Skeletal muscle cell (primary cell): ENCODE results near the genes UST and ULBP3.

- RRBS, result no CpG with 5 or more reads among the region's 8 CpGs
Observed at GRCh38 chr6:147392780-147393880, 115.4 kb upstream of the SAMD5 start.

- RRBS, result 1% methylated on average over 11 of the region's 69 CpGs
Observed at GRCh38 chr6:147508979-147509686, 643 bp downstream of the SAMD5 start.

GRCh38 chr6:147514925-147515264, 6.4 kb downstream of the SAMD5 start:
- RRBS, result no CpG with 5 or more reads among the region's 2 CpGs

DNA sequence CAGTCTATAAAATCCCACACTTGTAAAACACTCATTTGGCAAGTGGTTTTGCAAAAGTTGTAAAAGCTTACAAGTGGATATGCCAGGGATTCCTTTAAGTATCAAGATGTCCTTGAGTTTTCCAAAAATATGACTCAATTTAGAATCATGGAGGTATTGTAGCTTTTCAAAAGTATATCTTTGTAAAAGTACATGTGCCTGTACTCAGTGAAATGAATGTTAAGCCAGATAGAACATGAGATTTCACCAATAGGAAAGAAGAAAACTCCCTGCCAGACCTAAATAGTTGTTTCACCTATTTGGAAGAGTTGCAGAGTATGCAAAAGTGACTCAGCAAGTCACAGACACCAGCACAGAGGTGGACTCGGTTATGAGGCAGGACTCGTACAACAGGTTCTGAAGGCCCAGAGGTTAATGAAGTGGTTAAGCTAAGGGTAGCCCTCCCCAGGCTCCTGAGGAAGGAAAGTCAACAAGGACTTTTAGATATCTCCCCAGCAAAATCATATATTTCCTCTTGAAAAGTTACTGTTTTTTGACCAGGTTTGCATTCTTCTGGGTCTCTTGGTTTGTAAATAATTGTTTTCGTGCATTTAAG, 150.9 kb upstream of the SASH1 start:
- RRBS, result no CpG with 5 or more reads among the region's 3 CpGs

DNA sequence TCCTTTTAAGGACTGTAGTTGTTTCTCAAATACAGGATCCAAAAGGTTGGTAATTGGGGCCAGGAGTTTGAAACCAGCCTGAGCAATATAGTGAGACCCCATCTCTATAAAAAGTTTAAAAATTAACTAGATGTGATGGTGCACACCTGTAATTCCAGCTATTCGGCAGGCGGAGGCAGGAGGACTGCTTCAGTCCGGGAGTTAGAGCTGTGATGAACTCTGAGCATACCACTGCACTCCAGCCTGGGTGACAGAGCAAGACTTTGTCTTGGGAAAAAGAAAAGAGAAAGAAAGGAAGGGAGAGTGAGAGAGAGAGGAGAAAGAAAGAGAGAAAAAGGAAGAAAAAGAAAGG, 143.2 kb upstream of the SASH1 start:
- RRBS, result no CpG with 5 or more reads among the region's 3 CpGs

- RRBS, result no CpG with 5 or more reads among the region's 16 CpGs
Observed at GRCh38 chr6:148532576-148533166, 190.0 kb downstream of the SASH1 start.

- RRBS, result 0% methylated on average over 11 of the region's 58 CpGs
Observed at GRCh38 chr6:148746073-148747160, at the start of gene UST. Gene UST, plus strand, starts transcription at chr6:148747030.

GRCh38 chr6:148798381-148798757, 51.5 kb downstream of the UST start:
- RRBS, result no CpG with 5 or more reads among the region's 5 CpGs

DNA sequence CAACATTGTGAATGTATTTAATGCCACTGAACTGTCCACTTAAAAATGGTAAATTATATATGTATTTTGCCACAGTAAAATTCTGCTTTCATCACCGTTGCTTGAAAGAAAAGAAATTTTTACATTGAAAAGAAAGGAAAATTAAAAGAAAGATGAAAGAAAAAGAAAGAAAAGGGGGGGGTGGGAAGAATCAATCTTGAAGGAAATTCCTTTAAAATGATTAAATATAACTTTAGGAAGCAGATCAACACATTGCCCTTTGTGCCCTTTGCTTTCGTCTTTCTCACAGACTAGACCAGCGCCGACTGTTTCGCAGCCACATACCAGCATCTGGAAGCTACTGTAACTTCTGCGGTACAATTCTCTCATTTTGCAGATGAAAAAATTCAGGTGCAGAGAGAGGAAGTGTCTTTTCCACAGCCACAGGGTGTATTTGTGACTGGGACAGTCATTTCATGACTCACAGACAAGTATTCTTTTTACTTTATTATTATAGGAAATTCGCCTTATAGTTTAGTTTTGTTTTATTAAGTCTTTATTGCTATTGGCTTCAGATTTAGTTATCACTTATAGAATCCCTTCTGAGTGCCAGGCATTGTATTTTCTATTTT, 84.2 kb downstream of the UST start:
- RRBS, result no CpG with 5 or more reads among the region's 7 CpGs

GRCh38 chr6:149169061-149169567, 148.4 kb upstream of the TAB2 start:
- RRBS, result no CpG with 5 or more reads among the region's 10 CpGs

- RRBS, result no CpG with 5 or more reads among the region's 6 CpGs
Observed at GRCh38 chr6:149379184-149379554, 20.9 kb upstream of the SUMO4 start.

DNA sequence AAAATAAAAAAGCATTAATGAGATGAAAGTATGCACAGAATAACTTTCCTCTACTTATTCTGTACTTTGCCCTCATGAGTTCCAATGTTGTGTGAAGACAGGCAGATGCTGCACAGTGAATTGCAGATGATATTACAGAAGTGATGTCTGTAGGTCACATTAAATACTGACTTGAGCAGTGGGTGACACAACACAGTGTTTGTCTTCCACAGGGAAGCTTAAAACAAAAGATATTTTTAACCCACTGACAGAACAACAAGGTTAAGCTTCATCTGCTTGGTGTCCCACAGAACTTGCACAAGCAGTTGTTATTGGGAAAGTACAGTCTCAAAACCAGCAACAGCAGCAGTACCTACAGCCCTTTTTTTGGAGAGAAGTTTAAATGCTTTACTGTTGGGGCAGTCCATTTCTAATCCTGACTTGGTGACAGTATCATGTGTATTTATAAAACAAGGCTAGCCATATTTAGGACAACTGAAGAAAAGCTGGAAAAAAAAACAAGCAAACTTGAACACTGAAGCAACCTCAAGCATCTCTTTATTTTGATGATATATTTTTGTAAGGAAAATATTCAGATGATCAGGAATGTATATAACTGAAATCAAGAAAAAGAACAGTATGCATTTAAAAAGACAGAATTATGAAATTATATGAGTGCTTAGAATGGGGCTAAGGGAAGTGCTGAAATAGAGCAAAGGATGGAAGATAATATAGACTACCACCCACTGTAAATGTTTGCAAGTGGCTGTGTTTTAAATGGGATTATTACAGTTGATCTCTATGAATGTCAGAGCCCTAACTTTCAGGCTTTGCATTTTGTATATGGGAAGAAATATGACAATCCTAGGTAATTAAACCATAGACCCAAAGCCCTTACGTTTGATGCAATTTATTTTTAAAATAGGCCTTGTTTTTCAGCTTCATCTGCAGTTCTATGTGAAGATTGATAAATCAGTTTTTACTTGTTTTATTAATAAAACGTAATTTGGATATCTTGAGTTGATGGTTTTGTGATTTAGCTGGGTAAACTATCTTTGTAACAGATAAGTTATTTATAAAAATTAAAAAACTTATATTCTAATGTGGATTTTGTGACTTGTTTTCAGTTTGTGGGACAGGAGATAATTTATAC, 10.8 kb downstream of the SUMO4 start:
- RRBS, result no CpG with 5 or more reads among the region's 2 CpGs

- RRBS, result no CpG with 5 or more reads among the region's 29 CpGs
Observed at GRCh38 chr6:149566961-149567323, 767 bp downstream of the GINM1 start.

DNA sequence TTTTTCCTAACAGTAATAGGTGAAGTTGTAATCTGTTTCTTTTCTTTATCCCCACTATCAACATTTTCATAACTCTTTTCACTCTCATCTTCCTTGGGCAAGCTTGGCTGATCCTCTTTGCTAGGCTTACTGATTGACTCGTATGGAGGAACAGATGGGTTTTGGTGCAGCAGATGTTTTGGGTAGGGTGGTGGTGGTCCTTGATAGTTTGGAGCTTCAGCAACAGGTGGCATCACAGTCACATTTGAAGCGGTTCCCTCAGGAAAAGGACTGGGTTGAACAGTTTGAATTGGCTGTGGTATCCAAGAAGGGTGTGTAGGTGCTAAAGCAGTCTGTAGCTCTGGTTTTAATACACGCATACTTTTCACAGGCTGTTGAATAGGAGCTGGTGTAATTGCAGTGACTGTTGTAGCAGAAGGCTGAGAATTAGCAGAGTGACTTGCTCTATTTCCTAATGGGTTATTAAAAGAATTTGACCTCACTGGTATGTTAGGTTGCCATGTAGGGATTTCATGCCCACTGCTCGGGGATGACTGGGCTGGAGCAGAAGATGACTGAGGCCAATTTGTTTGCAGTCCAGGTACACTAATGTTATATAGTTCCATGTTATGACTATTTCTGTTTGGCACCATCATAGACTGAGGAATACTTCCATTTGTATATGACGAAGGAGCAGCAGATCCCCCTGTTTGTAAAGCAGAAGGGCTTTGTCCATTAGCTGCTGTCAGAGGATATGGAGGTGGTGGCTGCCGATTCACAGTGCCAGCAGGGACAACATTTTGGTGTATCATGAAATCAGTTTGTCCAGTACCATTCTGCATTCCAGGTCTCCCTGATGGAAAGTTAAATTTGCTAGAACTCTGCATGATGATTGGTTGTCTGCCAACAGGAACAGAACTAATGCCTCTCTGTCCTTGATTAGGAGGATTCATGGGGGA, 34.4 kb downstream of the LATS1 start:
- RRBS, result no CpG with 5 or more reads among the region's 6 CpGs

GRCh38 chr6:149691532-149692379, 26.1 kb downstream of the LATS1 start:
- RRBS, result no CpG with 5 or more reads among the region's 2 CpGs

- RRBS, result no CpG with 5 or more reads among the region's 5 CpGs
Observed at GRCh38 chr6:149819548-149820340, 44.4 kb downstream of the LRP11 start.

DNA sequence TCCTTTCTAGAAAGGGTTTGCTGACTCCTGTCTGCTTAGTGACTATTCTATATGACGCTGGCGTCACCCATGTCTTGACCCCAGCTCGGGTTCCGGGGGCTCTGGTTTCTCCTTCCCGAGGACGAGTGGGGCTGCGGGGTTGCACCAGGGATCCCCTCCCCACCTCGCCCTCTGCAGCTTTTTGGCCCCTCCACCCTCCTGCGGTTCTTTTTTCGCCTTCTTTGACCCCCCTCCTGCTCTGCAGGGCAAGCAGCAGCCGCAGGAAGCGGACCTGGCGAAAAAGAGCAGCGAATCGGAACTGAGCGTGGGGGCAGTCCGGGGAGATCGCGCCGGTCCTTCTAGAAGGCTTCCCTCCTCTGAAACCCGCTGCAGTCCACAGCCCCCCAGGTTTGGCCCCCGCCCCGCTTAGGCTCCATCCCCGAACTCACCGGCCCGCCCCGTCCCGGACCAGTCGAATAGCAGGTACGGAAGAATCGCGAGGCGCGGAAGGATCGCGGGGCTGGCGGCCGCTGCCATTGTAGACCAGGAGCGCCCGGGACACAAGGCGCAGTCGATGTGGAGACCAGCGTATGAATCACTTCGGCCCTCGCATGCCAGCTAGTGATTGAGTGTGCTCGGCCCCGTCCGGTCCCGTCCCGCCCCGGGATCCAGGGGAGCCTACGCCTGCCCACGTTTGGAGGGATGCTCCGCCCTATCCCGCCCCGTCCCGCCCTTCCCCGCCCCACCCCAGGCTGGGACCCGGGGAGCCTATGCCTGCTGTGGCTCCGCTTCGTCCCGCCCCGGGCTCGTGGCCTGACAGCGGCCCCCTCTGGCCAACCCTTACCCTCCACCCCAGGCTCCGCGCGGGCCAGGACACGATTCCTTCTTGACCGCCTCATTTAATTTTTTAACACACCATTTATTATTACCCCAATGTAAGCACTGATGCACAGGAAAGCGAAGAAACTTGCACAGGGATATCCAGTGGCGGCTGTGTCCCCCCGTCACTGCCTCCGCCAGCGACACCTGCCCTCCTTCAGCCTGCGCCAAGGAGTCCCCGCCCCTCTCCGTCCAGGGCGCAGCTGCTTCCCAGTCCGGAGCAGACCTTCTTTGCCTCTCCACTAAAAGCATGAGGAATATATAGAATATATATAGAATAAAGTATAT, at the start of gene ULBP3:
Gene ULBP3 (minus strand): TSS at position 571 of the 1,146 bp plus-strand sequence.
- RRBS, result under 1% methylated on average over 17 of the region's 80 CpGs

DNA sequence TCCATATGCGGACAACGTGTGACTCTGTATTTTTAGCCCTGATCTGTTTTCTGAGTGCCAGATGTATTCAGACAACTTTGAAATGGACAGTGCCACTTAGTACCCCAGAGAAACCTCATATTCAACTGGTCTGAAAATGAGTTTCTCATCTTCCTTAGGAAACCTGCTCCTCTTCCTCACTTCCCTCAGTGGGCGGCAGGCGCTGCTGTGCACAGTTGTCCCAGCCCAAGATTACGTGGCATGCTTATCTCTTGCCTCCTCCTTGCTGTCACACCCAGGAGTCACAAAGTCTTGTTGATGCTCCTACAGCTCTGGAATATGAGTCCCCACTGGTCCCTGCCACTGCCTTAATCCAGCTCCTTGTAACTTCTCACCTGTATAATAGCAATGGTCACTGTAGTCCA, 8.3 kb downstream of the PPP1R14C start:
- RRBS, result no CpG with 5 or more reads among the region's 5 CpGs

DNA sequence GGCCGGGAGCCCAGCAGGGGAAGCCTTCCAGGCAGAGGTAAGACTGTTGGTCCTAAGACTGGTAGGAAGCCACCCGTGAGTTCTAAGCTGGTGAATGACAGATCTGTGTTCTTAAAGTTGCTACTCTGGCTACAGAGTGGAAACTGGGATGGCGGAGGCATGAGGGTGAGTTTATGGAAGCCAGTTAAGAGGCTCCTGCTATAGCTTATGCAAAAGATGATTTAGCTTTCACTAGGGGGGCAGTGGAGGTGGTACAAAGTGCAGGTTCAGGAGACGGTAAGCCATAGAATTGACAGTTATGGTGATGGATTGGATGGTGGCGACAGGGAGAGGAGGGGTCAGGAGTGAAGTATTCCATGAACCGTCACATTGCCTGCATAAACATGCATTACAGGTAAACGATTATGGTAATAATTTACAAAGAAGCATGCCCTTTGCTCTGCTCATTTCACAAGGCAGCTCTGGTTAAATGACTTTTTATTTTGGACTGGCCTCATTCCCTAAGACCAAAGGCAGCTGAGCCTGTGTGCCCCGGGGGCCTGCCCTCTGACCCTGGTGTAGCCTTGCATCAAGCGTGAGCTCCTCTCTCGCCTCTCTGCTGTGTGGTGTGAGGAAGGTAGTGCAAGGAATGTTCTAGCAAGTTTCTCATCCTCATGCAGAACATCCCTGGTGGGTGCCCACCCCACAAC, 58.8 kb downstream of the PPP1R14C start:
- RRBS, result no CpG with 5 or more reads among the region's 10 CpGs

DNA sequence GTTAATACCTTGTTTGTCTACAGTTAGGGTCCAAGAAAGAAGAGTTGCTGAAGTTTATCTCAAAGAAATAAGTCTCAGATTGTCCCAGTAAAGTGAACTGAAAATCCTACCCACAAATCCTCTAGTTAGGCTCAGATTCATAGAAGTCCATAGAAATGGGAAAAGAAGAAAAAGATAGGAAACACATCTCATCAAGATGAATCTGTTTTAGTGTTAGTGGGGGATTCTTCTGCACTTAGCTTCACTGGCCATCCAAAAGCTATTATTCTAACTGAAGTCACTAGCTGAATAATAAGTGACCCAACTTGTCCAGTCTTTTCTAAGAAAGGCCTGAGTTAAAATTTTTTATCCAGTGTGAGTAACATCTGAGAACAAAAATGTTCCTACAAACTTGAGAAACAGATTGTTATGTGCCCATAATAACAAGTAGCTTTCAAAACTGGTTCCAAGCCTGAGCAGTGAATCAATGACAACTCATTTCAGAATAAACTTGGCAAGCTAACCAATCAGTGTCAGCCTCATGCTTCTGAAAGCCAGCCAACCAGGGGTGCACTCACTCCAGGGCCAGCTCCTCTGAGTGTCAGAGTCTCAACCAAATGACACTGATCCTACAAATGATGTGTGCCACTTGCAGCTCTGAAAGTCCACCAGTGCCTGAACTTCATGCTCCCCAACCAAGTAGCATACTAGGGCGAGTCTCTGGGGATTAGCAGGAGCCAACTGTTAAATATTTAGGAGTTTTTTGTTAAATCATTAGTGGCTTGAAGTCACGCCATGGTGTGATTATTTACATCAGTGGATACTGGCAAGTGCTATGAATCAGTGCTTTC, 4.3 kb downstream of the IYD start:
- RRBS, result no CpG with 5 or more reads among the region's 2 CpGs